GM19239 (cell line): ENCODE measurements around a stretch of chr2.

DNA sequence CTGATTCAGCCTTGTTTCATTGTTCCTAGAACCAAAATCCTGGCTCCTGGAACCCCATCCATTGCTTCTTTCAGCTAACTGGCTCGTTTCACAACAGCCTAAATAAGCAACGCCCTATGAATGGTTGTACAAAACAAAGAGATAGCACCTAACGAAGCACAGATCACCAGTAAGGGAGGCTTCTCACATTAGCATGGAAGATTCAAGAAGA is 99.9 kb downstream of the DOCK10 start:
- RRBS = no CpG with 5 or more reads among the region's 3 CpGs

- RRBS = no CpG with 5 or more reads among the region's 6 CpGs
Observed at GRCh38 chr2:226185094-226185814, 614.4 kb downstream of the IRS1 start.

GRCh38 chr2:226631589-226632135 is 168.0 kb downstream of the IRS1 start:
- RRBS = no CpG with 5 or more reads among the region's 6 CpGs

- RRBS = no CpG with 5 or more reads among the region's 1 CpG
Observed at GRCh38 chr2:226652218-226652584, 147.4 kb downstream of the IRS1 start.

DNA sequence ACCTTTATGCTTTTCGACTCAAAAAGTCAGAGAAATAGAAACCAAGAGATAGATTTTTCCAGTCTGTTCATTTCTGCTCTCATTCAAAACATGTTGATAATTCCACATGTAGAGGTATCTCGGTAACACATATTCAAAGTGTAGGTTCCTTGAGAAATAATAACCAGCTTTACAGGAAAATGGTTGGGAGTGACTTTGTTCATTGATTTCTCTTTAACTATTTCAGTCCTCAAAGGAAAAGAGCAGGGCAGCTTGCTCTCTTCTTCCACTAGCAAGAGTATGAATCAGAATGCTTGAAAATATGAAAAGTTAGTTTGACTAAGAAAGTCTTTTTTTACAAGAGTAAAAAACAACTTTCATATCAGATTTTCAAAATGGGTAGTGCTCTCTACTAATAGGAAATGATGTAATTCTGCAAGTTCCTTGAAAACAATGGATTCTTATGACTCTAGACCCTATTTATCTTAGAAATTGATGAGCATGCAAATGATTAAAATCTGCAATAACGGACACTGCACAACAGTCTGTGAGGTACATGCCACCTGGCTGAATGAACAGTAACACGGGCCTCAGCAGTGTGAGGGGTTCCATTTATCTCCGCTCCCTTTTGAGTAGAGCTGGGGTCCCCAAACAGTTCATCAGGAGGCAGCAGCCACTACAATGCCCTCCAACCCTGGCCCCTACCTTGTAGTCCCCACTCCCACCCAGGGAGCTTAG is 65.6 kb downstream of the IRS1 start:
- RRBS = no CpG with 5 or more reads among the region's 5 CpGs

GRCh38 chr2:226793722-226793921 is 6.0 kb downstream of the IRS1 start:
- RRBS = no CpG with 5 or more reads among the region's 2 CpGs

- RRBS = 1% methylated on average over 10 of the region's 21 CpGs
Observed at GRCh38 chr2:226836237-226836560, 345 bp downstream of the RHBDD1 start.

- RRBS = no CpG with 5 or more reads among the region's 6 CpGs
Observed at GRCh38 chr2:226875531-226876458, 39.9 kb downstream of the RHBDD1 start.

DNA sequence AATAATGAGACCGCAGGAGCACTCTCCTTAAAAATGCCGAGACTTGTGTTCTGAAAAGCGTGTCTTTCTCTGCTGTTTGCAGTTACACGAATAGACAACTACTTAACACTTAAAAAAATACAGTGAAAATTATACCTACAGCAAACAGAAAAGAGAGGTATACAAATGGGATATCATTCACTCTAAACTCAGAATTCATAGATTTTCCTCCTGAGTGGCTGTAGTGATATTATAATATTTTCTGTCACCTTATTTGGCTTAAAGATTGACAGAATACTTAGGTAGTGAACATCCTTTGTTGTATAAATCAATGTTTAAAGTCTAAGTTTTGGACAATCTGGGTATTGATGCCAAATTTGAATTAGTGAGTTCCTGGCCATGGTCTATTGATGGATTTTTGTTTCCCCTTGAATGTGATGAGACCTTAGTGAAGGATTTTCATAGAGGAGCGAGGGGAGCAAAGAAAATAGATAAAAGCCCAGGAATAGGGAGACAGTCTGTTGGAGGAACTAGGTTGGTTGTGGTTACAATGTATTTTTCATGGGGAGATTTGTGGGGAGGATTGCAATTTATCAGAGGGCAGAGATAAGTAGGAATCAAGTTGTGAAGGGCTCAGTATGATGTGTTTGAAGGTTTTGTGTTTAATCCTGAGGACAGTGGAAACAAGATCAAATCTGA is 108.8 kb downstream of the RHBDD1 start:
- RRBS = no CpG with 5 or more reads among the region's 5 CpGs

DNA sequence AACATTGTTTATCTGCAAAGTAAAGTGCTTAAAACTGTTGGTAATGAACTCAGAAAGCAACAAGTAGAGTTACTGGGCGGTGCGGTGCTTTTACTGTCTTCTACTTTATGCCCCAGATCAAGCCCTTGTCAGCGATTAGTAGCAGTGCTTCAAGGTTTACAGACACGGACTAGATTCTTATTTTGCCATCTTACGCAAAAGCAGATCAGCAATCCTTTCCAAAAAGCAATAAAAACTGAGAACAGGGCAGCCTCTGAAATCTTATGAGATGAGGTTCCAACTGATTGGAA is 15.5 kb downstream of the COL4A3 start:
- RRBS = no CpG with 5 or more reads among the region's 5 CpGs

DNA sequence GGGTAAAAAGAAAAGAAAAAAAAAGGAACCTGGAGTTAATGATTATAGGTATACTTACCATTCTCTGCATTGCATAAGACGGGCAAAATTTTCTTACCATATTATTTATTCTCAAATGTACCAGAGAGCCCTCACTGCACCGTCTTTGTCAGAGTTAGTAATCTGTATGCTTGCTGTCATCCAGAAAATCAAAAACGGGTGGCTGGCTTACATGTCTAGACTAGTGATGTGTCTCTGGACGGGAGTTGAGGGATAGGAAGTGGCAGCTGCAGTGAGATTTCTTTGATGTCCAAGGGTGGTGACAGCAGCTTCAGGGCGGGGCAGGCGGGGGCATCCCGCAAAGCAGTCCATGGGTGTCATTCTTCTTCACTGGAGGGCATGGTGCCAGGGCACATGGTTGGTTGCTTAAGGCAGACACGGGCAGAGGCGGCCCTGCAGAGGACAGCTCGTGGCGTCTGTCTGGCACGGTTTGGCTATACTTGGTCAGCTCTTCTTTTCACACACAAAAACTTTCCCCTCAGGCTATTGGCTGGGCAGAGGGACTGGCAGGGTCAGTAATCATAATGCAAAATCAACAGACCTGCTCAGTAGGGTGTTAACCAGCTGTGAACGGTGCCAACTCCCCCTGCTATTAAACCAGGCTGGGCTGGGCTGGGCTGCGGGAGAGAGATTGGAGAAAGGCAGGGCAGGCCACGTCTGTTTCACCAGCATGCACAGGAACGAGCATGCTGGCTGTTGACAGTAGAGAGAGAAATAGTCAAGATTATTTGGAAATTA is 63.7 kb downstream of the COL4A3 start:
- RRBS = no CpG with 5 or more reads among the region's 16 CpGs

DNA sequence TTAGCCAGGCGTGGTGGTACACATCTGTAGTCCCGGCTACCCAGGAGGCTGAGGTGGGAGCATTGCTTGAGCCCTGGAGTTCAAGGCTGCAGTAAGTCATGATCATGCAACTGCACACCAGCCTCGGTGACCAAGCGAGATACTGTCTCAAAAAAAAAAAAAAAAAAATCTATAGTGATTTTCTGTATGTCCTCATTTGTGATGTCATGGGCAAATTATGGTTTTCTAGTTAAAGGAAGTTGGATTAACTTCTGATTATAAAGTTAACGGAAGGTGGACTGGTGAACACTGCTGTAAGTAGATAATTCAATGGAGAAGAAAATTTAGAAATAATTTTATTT is 23.4 kb downstream of the AGFG1 start:
- RRBS = no CpG with 5 or more reads among the region's 5 CpGs

DNA sequence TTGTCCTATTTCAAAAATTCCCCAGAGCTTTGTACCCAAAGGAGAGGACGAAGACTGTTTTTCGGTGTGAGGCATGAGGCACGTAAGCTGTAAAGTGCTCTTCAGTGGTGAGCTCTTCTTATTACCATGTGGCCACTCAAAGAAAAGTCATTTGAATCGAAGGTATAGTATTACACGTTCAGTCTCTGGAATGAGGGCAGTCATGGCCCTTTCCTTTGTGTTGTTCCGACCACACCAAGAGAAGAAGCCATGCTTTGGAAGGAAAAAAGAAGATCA is 17.4 kb upstream of the DAW1 start:
- RRBS = no CpG with 5 or more reads among the region's 6 CpGs

DNA sequence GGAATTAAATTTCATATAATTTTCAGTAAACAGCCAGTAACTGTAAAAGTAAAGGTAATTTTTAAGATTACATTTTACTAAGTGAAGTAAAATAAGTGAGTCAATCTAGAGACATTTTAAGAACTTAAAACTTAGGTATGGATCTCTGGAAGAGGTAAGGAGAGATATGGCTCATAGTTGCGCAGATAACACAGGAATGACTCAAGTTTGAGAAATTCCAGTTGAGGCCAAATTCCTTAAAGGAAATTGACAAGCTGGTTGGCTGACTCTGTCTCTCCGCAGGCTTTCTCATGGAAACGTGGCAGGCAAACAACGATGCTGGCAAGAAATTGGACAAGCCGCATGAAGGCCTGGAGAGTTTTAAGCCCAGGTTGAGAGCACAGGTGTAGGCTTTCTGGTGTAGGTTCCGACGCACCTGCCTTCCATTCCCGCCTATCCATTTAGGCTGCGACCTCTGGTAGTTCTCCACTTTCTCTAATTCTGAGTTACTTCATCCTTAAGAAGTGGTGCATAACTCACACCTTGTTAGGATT is 698 bp upstream of the DAW1 start:
- RRBS = no CpG with 5 or more reads among the region's 9 CpGs

DNA sequence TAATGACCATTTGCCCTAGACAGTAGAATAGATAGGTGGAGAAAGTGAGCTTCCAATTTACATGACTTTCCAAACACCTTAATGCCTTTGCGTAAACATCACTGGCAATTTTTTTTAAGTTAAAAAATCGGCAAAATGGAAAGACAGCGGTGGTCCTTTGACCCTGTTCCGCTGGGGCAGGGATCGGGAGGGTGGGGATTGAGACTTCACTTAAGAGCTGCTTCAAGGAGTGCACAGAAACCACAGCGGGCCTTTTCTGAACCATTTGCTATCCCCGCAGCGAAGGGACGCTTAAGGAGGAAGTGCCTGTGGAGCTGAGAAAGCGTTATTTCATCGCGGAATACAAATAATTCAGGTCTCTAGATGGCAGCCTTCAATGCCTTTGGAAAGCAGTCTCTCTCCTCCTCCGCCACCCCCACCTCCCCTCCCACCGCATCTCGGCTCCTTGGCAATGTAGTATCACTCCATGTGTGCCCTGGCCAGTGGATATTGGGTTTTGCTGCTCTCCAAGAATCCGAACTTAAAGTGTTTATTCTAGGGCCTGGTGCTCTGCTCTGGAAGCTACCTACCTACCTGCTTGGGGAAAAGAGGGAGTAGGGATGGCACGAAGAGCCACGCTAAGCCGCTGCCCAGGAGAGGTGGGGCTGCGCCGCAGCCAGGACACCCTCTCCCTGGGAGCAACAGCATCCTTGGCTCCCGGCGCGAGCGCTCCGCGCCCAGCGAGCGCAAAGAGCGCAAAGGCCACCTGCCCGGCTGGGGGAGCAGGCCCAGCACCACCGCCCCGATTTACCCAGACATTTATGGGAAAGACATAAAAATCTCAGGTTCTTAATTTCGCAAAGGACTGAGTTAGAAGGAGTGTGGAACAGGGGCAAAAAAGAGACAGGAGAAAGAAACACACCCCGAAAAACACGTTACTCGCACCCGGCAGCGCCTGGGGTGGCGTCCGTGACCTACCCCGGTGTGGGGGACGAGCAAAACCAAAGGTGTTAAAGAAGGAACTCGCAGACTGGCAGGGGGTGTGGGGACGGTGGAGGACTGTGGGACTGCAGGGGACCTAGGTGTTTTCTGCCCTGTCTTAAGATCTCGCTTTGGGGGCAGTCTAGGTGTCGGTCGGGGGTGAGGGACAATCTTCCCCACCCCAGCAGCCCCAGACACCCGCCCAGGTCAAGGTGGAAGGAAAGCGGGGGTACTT is 1.1 kb downstream of the SPHKAP start:
- RRBS = 34% methylated on average over 10 of the region's 50 CpGs

DNA sequence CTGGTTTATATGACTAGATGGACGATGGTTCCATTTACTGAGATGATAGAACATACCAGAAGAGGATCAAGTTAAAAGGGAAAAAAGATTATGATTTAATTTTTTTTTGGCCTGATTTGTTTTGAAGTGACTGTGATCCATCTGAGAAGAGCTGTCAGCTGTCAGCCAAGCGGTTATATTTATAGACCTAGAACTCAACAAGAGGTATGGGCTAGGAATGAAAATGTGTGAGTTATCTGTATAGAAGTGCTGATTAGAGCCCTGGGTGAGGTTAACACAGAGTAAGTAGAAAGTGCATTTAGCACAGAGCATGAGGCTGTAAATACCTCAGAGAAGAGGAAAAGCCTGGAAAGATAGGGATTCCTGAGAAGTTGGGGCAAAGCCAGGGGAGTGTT is 197.2 kb upstream of the SPHKAP start:
- RRBS = no CpG with 5 or more reads among the region's 2 CpGs

GRCh38 chr2:229035331-229035944 is 235.6 kb downstream of the PID1 start:
- RRBS = no CpG with 5 or more reads among the region's 2 CpGs

- RRBS = no CpG with 5 or more reads among the region's 9 CpGs
Observed at GRCh38 chr2:229153077-229153746, 117.9 kb downstream of the PID1 start.

DNA sequence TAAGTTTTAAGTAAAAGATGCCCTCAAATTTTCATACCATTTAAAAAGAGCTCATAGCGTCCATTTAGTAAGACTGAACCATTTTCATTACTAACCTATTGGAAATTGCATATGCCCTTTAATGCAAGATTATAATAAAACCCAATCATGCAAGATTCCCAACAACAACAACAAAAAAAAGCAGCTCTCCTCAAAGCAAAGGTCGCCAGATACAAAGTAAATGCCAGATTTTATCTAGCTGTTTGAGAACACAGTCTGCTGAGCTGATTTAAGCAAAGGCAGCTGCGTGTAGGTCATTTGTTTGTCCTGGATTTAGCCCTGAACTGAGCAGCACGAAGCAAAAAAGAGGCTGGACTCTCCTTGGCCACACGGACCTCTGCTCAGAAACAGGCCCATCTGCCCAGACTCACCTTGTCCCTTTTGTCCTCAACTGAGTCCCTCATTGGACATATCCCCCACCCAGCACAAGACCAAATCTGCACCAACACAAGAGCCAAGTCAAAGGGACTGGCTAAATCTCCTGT is 91.5 kb downstream of the PID1 start:
- RRBS = no CpG with 5 or more reads among the region's 5 CpGs